Suprapubic skin (tissue), 4 donors: ENCODE results near the genes RPL21 and URAD.

- PRO-cap: no peak
- RAMPAGE, long total RNA, 4 experiments: no peak in any of the 4 experiments
Measured at GRCh38 chr13:26255244-26255669, 1.3 kb downstream of the CDK8 start.

GRCh38 chr13:26590944-26591514 is 33.5 kb downstream of the WASF3 start:
- PRO-cap: no peak
- RAMPAGE, long total RNA, 4 experiments: no peak in any of the 4 experiments

- PRO-cap: no peak
- RAMPAGE, long total RNA, 4 experiments: no peak in any of the 4 experiments
Measured at GRCh38 chr13:26604837-26605349, 47.4 kb downstream of the WASF3 start.

DNA sequence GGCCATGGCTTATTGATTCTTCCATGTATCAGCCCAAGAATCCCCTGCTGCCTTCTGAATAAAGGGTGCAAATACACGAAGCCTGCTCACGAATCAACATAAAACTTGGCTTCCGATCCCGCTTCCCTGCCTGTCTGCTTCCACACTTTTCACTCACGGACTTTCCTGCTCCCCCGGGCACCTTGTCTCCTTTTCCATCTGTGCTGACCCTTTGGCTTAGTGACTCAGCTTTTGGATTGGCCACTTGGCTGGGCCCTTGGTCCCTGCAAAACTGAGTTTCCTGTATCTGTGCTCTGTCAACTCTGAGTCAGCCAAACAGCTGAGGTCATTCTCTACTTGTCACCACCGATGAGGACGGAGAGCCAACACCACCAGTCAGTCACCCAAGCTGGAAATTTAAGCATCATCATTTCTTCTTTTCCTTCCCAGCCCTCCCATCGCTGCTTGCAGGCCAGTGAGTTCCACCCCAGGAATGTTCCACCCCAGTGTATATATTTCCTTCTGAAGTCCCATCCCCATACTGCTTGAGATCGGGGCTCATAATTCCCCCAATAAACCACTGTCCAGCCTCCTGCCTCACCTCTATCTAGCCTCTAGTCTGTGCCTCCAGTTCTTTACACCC is 11.4 kb upstream of the USP12 start:
- PRO-cap: no peak
- RAMPAGE, long total RNA, 4 experiments: no peak in any of the 4 experiments

- PRO-cap: unidirectional peak, minus-strand start at chr13:27251103
- RAMPAGE, long total RNA, 4 experiments: no peak in any of the 4 experiments
Measured at GRCh38 chr13:27251049-27251153, 457 bp upstream of the RPL21 start.

DNA sequence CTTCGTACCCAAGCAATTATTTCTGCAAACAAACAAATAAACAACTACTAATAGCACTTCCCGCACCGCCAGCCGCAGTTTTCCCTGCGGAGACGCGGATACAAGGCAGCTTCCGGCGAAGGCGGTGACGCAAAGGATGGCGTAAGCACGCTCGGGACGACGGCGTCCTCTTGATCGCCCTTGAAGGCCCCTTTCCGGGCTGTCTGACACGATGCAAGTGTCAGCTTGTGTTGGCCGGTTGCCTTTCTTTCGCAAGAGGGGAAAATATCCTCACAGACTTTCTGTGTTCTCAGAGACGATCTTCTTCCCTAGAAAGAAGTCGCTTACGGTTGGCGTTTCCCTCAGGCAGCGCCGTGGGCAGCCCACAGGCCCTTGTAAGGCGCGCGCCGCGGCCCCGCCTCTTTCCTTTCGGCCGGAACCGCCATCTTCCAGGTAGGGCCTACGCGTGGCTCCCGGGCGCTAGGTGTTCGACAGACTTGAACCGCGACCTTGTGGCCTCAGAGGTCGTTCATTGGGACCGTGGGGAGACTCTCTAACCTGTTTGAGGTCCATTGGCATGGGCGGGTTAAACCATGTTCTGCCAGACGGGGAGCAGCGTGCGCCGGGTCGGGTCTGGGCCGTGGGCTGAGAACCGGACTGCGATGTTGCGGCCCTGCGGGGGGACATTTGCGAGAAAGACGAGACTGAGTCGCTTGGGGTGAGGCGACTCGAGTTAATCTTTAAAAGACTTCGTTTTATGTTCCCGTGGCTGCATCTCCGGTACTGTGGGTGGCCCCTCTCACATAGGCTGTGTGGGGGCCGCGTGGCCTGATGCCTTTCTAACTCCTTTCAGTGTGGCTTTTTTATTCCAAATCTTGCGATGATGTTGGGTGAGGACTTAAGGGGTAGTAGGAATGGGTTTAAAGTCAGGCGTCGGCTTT is at the start of gene RPL21:
TSS of gene RPL21 (plus strand) at position 405 of the 920 bp plus-strand sequence.
- PRO-cap: bidirectional peak, plus-strand start at position 405 of the sequence, minus-strand start at position 84 of the sequence
- RAMPAGE, long total RNA, 4 experiments: start-site peak on the plus strand in 4 of 4 experiments, centred at positions 203 to 633 of the sequence, 11 to 7,761 reads per replicate; start-site peak on the minus strand in 2 of 4 experiments, centred at positions 101 to 119 of the sequence, 24 to 42 reads per replicate

- PRO-cap: no peak
- RAMPAGE, long total RNA, 4 experiments: no peak in any of the 4 experiments
Measured at GRCh38 chr13:27441834-27443257, 8.0 kb downstream of the MTIF3 start.

DNA sequence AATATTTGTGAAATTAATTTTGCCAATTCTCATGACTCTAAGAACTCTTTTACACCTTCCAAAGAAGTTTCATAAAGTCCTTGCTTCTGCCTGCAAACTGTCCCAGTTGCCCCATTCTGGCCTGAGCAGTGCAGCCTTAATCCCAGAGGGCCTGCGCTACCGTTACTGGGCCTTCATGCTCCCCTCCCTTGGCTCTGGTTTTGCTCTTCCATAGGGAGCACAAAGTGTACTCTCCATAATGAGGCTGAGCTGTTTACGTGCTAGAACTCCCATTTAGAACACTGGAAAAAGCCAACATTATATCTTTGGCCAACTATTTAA is 2.1 kb downstream of the MTIF3 start:
- PRO-cap: no peak
- RAMPAGE, long total RNA, 4 experiments: no peak in any of the 4 experiments

DNA sequence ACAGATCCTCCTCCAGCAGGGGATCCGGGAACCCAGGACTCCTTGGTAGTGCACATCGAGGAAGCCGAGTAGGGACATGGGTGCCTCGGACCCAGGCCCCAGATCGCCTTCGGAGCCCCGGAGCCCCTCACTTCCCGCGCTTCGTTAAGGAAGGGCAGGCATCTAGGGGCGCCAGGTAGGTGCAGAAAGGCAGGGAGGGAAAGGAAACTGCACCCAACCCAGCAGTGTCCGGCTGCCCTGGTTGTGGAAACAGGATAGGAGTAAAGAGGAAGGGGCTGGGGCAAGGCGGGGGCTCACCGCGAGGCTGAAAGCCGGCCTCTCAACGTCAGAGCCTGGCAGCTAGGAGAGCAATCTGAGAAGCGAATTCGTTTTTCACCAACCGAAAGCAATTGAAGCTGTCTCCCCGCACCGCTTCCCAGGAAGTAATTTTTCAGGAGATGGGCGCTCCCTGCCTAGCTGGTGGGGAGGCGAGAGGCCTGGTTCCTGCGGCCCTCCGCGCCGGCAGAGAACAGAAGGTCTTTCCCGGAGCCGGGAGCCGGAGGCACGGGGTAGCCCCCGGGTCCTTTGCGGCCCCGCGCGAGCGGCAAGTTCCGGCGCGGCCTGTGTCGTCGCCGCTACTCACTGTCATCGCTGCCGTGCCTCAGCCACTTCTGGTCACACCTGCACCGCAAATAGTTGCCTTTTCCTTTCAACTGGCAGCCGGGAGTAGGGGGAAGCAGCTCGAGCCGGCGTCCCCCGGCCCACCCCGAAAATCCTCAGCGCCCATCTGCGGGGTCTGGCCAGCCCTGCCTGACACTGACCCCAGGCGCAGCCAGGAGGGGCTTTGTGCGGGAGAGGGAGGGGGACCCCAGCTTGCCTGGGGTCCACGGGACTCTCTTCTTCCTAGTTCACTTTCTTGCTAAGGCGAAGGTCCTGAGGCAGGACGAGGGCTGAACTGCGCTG is 1.3 kb downstream of the PDX1 start:
- PRO-cap: no peak
- RAMPAGE, long total RNA, 4 experiments: no peak in any of the 4 experiments

GRCh38 chr13:27988552-27988924 is at the start of gene URAD:
URAD (minus strand) TSS chr13:27988693.
- PRO-cap: no peak
- RAMPAGE, long total RNA, 4 experiments: no peak in any of the 4 experiments

GRCh38 chr13:28099358-28099826 is 984 bp downstream of the FLT3 start:
- PRO-cap: no peak
- RAMPAGE, long total RNA, 4 experiments: no peak in any of the 4 experiments

GRCh38 chr13:28190052-28191007 is 52.0 kb downstream of the PAN3 start:
- PRO-cap: no peak
- RAMPAGE, long total RNA, 4 experiments: no peak in any of the 4 experiments

DNA sequence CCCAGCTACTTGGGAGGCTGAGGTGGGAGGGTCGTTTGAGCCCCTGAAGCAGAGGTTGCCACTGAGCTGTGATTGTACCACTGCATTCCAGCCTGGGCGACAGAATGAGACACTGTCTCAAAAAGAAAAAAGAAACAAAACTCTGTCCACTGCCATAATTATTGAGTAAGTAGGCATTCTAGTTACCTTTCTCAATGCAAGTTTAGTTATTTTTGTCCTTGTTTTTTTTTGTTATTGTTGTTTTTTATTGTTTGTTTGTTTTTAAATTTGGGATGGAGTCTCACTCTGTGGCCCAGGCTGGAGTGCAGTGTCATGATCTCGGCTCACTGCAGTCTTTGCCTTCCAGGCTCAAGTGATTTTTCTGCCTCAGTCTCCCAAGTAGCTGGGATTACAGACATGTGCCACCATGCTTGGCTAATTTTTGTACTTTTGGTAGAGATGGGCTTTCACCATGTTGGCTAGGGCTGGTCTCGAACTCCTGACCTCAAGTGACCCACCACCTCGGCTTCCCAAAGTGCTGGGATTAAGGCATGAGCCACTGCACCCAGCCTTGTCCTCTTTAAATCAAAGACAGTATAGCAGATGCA is 57.0 kb downstream of the PAN3 start:
- PRO-cap: no peak
- RAMPAGE, long total RNA, 4 experiments: no peak in any of the 4 experiments

DNA sequence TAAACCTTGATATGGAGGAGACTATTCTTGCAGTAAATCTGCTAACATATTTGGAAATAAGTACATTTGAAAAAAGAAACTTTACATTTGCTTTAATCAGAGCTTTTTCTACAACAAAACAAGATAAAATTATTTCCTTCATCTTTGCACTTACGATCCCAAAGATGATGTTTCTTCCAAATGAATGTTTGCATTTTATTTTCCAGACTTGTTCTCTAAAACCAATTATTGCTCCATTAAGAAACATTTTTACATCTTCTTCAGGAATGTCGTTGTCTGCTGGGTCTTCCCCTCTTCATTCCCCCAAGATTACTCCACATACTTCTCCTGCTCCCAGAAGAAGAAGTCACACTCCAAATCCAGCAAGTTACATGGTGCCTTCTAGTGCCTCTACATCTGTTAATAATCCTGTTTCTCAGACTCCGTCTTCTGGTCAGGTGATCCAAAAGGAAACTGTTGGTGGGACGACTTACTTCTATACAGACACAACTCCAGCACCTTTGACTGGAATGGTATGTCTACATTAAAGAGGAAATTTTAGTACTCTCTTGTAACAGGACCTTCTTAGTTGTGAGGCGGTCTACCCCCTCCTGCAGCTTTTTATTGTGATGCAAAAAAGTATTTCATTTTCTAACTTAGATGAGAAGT is 117.8 kb downstream of the PAN3 start:
- PRO-cap: no peak
- RAMPAGE, long total RNA, 4 experiments: no peak in any of the 4 experiments

DNA sequence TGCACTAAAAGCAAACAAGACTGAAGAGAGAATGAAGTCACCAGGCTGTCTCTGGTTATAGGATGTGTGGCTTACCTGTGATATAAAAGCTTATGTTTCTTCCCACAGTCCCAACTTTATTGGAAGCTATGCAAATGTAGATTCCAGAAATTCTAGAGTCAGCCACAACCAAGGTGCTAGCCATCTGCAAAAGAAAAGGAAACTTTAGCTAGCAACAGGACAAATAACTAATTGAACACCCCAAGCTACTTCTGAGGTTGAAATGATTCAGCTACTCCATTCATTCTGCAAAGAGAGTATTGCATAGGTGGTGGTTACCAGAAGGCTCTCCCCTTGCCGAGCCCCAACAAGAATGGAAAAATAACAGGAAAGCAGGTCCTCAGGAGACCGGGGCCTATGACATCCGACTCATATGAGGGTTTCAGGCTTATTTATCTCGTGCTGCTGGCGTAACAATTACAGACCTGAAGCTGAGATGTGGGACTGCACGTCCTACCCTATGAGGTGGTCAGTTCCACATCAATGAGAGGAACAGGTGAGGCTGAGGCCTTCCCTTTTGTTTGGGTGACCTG is 98.0 kb downstream of the FLT1 start:
- PRO-cap: no peak
- RAMPAGE, long total RNA, 4 experiments: no peak in any of the 4 experiments

DNA sequence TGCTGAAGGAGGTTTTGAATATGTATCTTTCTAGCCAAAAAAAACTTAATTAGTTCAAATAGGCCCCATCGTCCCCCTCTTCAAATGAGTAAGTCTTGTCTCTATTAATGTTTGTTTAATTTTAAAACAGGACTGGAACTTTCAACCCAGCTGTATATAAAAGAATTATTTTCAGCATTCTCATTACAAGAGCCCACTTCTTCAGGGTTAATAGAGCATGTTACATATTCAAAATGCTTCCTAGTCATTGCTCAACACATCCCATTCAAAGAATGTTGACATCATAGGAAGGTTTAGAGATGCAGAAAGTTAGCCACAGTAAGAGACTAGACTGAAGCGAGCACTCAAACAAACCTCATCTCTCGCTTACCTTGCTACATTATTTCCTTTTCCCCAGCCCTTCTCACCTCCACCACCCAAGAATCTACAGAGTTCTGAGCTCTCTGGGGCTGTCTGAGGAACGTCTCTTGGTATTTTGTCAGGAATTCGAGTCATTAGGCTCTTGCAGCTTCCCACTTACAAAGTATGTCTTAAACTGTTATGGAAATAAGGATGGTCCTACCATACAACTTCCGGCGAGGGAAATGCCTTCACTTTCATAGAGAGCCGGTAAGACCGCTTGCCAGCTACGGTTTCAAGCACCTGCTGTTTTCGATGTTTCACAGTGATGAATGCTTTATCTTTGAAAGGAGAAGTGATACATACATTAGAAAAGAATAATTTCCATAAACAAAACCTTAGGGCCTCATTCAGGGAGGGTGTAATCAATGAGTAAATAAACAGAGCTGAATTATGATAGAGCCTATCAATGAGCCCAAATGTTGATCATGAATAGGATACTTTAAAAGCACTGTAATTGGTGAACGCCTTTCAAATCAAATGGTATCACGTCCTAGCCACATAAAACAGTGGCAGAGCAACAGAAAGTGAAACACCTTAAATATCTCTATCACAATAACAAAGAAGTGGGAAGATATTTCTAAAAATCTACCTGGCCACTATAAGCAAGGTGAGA is 65.1 kb downstream of the FLT1 start:
- PRO-cap: no peak
- RAMPAGE, long total RNA, 4 experiments: start-site peak on the minus strand in 1 of 4 experiments, centred at position 676 of the sequence, 9 reads per replicate

DNA sequence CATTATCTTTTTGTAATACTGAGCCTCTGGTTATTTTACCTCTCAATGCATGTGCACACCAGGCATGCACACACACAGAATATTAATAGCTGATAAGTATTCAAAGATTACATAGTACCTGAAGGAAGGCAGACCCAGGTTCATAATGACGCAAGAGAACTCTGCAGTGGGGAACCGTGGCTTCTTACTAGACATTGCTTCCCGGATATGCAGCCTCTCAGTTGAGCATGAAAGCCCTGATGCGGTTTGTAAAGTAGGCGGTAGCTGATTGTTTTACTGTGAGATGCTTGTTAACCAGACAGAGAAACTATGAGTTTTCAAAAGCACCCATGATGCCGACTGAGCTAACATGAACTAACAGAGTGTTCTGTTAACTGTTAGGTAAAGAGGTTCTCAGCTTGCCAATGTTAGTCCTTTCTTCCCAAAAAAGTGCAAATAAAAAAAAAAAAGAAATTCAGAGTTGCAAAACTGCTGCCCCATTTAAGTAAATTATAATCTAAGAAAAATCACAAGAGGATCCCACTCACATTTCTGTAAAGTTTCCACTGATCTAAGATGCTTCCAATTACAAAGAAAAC is 2.3 kb downstream of the FLT1 start:
- PRO-cap: no peak
- RAMPAGE, long total RNA, 4 experiments: no peak in any of the 4 experiments

GRCh38 chr13:28495845-28496181 is 885 bp upstream of the FLT1 start:
- PRO-cap: no peak
- RAMPAGE, long total RNA, 4 experiments: no peak in any of the 4 experiments

- PRO-cap: no peak
- RAMPAGE, long total RNA, 4 experiments: no peak in any of the 4 experiments
Measured at GRCh38 chr13:28533841-28534166, 38.9 kb upstream of the FLT1 start.

DNA sequence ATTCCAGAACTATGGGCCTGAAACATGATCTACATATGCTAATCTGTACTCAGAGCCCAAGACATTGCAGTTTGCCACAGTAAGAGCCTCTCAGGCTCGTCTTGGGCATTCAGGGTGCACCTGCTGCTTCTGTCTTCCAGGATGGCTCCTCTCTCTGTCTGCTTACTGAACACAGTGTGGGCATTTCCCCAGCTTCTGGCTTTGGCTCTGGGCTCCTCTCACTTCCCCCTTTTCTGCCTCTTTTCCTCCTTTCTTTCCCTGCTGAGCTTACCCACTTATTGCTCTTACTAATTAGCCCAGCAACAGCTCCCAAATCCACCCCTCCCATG is 22.4 kb upstream of the SLC46A3 start:
- PRO-cap: no peak
- RAMPAGE, long total RNA, 4 experiments: no peak in any of the 4 experiments